Daoy (cell line): ENCODE measurements around a stretch of chr16.

- RAMPAGE, long total RNA: no peak
These were observed 703.4 kb downstream of the TP53TG3F start for GRCh38 chr16:34162763-34163222.

- RAMPAGE, long total RNA: no peak
These were observed 1748.0 kb downstream of the TP53TG3F start for GRCh38 chr16:35207423-35207715.

DNA sequence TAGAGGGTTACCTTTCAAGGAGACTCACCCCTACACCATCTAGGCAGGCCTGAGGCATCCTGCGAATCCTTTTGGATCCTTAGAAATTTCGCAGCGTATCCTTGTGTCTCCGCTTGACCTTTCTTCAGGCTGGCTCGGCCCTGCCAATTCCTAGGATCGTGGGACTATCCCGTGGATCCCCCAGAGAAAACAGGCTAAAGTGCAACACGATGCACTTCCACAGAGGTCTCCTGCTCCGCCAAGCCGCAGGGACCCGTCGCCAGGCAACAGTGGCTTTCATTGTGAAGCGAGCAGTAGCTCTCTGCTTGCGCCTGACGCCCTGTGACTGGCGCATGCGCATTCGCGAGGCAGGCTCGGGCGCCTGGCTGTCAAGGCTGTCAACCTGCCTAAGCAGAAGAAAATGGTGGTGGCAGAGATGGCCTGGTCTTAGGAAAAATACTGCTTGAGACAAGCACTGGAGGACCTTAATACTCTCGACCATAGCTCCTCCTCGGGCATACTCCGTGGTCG is 2335.9 kb downstream of the TP53TG3F start:
- RAMPAGE, long total RNA: no peak

- RAMPAGE, long total RNA: no peak
These were observed 2343.0 kb downstream of the TP53TG3F start for GRCh38 chr16:35802366-35802941.

GRCh38 chr16:46569031-46569363 is 52.2 kb downstream of the SHCBP1 start:
- RAMPAGE, long total RNA: no peak

DNA sequence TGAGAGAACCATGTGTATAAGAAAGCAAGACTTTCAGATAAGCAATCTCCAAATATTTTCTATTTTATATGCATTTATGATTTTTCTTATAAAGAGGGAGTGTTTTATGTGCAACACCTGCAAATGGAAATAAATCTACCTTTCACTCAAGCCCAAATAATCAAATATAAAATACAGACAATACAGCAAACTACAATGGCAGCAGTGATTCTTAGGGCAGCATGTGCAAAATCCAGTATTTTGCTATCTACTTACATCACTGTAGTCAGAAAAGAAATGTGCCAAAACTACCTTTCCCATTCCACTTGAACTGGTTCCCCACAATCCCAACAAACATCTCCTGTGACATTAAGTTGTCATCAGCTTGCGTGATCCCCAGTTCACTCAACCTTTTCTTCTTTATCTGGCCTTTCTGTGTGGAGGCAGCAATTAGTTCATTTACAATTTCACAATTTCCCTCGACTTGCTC is 39.7 kb downstream of the SHCBP1 start:
- RAMPAGE, long total RNA: no peak

DNA sequence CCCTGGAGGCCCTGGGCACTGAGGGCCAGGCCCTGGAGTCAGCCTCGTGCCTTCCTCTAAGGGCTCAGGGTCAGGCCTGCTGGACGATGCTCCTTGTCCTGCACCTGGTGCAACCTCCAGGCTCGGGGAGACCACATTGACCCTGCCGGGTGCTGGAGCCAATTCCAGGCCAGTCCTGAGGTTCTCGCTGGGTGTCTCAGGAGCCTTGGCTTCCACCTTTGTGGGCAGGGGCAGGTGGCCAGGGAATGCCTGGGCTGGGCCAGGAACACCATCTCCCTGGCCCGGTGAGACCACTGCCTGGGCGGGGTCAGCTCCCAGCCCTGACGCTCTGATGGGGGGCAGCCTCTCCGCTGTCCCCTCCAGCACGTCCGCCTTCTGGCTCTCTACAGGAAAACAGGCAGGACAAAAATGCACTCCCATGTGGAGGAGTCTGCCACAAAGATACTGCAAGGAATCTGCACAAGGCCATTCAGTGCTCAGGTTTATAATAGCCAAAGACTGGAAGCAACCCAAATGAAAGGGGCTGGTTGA is 10.3 kb downstream of the MYLK3 start:
- RAMPAGE, long total RNA: no peak

- RAMPAGE, long total RNA: no peak
These were observed 21.2 kb upstream of the C16orf87 start for GRCh38 chr16:46852201-46852488.

GRCh38 chr16:46885688-46887073 is 2.0 kb downstream of the GPT2 start:
- RAMPAGE, long total RNA: no peak

DNA sequence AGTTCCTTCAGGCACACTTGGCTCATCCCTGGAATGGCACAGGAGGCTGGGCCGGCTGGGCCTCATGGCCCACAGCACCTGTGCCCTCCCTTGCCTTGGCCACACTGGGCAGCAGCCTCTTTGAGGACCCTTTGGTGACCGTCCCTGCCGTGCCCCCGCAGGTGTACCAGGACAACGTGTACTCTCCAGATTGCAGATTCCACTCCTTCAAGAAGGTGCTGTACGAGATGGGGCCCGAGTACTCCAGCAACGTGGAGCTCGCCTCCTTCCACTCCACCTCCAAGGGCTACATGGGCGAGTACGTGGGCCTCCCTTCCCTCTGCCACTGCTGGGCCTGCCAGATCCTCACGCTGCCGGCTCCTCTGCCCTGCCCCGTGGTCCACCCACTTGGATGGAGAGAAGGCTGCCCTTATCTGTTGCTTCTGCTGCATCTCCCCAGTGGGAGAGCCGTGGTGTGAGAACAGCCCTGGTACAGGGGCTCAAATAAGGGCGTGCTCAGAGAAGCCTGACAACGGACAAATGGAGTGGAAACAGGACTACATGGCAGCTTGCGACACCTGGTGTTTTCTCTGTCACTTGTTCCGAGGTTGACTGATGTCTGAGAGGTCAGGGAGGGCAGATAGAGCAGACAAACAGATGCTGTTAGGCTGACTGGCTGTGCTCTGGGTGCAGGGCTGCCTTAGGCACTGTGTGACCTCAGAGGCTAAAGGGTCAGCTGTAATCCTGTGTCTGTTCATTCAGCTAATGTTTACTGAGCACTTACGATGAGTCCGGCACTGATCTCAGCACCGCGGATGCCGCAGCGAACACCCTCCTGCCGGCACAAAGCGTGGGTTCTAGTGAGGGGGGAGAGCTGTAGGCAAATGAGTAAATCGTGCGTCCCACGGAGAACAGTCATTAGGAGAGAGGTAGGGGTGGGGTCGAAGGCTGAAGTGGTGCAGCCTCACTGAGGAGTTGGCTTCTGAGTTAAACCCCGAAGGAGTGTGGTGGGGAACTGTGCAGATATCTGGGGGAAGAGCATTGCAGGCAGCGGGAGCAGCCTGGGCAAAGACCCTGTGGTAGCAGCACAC is 34.6 kb downstream of the GPT2 start:
- RAMPAGE, long total RNA: no peak

GRCh38 chr16:46922068-46922939 is 38.1 kb downstream of the GPT2 start:
- RAMPAGE, long total RNA: no peak

GRCh38 chr16:46961529-46962627 is 11.6 kb downstream of the DNAJA2 start:
- RAMPAGE, long total RNA: no peak

DNA sequence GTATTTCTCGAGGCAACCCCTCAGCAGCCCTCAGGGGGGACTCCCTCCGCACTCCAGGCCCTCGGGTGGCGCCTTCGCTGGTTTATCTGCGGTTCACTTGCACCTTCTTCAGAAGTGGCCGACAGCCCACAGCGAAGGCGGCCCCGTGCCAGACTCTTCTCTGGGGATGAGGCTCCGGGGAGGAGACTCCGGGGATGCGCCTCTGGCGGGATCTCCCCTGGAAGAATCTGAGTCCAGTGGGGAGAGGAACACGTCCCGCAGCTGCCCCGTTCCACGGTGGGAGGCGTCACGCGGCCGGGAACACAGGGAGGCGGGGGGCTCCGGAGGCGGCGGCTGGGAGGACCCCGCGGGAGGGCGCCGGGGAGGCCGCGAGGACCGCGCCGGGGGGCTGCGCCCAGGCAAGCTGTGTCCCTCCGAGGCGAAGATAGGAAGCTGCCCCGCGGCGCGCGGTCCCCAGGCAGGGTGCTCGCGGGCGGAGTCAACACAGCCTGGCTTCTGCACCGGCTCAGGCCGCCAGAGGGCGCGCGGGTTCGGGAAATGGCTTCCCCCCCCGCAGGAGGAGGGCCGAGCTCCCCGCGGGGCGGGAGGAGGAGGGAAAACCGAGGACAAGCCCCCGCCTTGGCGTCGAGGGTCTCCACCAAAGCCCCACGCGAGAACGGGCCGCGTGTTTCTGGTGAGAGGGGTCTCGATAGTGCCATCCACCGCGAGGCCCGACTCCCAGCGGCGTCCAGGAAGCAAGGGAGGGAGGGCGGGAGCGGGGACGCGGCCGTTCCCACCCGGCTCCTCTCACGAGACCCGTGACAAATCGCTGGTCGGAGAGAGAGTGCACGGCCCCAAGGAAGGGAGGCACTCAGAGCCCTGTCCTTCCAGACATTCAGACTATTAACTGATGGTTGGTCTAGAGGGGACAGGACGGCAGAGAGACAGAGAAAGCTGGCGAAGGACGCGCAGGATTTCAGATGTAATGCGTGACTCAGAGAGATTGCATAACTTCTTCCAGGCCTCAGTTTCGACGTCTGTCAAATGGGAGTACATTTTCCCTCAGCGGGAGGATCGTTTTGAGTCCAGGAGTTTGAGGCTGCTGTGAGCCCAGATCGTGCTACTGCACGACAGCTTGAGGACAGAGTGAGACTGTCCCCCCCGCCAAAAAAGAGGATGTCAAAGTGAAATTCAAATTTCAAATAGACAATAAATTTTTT is 64.4 kb upstream of the DNAJA2 start:
- RAMPAGE, long total RNA: no peak

- RAMPAGE, long total RNA: no peak
These were observed 238.0 kb downstream of the PHKB start for GRCh38 chr16:47698979-47699595.

GRCh38 chr16:48246003-48246514 is 1.3 kb downstream of the ABCC11 start:
- RAMPAGE, long total RNA: no peak

DNA sequence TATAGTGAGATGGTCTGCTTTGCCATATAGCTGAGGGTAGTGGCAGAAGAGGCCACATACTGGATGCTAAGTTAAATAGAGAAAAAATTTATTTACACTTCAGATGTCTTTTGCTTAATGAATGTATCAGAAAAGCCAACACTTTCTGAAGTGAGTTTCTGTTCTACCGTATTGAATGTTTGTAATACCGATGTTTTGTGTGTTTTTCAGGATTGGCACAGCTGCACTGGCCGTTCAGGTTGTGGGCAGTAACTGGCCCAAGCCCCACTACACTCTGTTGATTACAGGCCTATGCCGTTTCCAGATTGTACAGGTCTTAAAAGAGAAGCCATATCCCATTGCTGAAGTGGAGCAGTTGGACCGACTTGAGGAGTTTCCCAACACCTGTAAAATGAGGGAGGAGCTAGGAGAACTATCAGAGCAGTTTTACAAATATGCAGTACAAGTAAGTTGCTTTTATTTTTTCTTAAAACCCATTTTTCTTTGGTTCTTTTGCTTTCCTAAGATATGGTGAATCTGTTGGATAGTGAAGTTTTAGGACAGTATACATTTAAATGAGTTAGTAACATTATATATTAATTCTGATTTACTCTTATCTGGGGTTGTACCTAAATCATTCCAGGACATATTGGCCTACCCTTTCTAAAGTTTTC is 4.7 kb upstream of the ABCC11 start:
- RAMPAGE, long total RNA: no peak

- RAMPAGE, long total RNA: no peak
These were observed 42.5 kb downstream of the SIAH1 start for GRCh38 chr16:48342363-48343462.

DNA sequence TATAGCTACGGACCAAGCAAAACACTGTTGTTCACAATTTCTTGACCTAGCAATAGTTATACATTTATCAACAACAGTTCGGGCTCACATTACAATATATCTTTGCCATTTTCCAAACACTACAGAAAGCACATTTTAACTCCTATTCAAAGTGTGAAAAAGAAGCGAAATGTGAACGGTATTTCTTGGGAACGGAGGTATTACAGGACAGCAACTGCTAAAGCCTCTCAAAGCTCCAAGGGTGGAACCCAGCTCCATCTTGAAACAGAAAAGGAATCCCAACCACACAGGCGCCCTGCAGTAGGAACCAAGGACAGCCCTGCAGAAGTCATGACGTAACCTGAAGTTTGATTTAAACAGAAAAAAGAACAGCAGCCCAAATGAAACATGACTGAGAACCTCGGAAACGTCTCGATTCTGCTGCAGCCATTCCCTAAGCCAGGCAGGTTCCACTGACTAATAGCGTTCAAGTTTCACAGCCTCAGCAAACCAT is 20.3 kb downstream of the SIAH1 start:
- RAMPAGE, long total RNA: no peak

- RAMPAGE, long total RNA: no peak
These were observed 18.6 kb downstream of the SIAH1 start for GRCh38 chr16:48366486-48367235.

GRCh38 chr16:48536851-48537356 is 73.1 kb downstream of the N4BP1 start:
- RAMPAGE, long total RNA: no peak